Tongue (tissue), 2 donors: ENCODE results near the genes BPIFC, SYN3 and TOM1.

DNA sequence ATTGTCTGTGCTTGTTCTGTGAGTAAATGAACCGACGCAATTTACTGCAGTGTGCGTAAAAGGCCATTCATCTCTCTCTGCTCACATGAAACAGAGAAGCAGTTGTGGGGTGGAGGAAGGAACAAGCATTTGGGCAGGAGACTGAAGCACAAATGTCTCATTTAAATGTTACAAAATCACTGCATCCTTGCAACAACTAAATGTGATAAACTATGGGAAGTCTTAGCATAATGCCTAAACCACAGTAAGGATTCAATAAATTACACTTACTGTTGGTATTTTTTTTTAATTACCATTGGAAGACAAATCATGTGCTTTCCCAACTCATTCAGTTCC lies 21.5 kb upstream of the RFPL2 start:
- RAMPAGE, long total RNA, result no peak

GRCh38 chr22:32464159-32464595 lies at the start of gene BPIFC:
TSS of gene BPIFC (minus strand) at chr22:32464446.
- RAMPAGE, long total RNA, result no peak

DNA sequence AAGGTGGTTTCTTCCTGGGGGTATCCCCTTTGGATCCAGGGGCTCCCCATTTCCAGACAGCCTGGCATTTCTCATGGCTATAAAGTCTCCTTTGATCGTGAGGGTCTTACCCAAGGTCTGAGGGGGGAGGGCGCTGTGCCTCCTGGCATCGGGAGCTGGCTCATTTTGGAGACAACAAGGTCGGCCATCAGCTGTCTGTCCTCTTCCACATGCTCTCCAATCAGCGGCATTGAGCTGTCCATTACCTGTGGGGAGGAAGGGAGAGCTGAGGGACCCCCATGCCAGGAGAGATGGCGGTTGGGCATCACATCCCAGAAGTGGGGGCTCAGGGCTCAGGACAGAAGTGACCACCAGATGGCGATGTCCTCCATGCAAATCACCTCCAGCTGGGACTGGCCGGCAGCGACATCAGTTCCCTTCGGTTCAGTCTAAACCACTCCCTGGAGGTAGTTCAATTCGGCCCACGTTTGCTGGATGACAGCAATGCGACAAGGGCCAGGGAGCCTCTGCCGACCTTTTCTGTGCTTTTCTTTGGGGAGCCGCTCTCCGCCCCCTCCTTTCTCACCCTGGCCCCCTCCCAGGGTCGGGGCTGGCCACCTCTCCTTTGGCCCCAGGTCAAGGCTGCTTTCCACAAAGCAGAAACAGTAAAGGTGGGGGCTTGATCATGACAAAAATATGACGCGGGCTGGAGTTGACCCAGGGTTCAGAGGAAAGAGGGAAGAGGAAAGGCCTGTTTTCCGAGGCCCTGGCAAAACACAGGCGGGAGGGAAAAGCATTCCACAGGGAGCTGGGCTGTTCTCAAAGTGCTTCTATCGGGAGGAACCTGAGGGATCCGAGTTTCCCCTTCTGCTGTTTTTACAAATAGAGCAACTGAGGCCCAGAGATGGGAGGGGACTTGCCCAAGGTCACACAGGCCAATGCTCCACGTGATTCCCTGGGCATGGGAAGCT lies 54.4 kb downstream of the FBXO7 start:
- RAMPAGE, long total RNA, result no peak

- RAMPAGE, long total RNA, result no peak
These were observed 105.3 kb downstream of the FBXO7 start for GRCh38 chr22:32579713-32580512.

GRCh38 chr22:32788820-32789521 lies 12.5 kb upstream of the TIMP3 start:
- RAMPAGE, long total RNA, result no peak

DNA sequence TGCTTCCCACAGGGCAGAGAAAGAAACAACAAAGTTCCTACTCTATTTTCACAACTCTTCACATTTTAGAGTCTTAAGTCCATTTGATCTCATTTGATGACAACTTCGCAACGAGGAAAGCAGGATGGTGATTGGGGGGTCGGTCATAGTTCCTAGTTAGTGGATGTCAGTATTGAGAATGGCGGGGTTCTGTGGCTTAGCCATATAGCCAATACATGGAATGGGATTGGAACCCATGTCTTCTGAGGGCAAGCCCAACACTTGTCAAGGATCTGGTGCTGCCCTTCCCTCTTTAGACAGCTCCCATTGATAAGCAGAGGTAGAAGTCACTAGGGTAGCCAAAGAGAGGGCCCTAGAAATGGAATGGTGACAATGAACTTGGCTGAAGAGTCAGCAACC lies 10.1 kb downstream of the TIMP3 start:
- RAMPAGE, long total RNA, result no peak

- RAMPAGE, long total RNA, result no peak
These were observed 21.7 kb downstream of the TIMP3 start for GRCh38 chr22:32822966-32823774.

- RAMPAGE, long total RNA, result no peak
These were observed 28.3 kb downstream of the TIMP3 start for GRCh38 chr22:32829950-32830149.

GRCh38 chr22:33051817-33052766 lies 6.1 kb downstream of the SYN3 start:
- RAMPAGE, long total RNA, result no peak

DNA sequence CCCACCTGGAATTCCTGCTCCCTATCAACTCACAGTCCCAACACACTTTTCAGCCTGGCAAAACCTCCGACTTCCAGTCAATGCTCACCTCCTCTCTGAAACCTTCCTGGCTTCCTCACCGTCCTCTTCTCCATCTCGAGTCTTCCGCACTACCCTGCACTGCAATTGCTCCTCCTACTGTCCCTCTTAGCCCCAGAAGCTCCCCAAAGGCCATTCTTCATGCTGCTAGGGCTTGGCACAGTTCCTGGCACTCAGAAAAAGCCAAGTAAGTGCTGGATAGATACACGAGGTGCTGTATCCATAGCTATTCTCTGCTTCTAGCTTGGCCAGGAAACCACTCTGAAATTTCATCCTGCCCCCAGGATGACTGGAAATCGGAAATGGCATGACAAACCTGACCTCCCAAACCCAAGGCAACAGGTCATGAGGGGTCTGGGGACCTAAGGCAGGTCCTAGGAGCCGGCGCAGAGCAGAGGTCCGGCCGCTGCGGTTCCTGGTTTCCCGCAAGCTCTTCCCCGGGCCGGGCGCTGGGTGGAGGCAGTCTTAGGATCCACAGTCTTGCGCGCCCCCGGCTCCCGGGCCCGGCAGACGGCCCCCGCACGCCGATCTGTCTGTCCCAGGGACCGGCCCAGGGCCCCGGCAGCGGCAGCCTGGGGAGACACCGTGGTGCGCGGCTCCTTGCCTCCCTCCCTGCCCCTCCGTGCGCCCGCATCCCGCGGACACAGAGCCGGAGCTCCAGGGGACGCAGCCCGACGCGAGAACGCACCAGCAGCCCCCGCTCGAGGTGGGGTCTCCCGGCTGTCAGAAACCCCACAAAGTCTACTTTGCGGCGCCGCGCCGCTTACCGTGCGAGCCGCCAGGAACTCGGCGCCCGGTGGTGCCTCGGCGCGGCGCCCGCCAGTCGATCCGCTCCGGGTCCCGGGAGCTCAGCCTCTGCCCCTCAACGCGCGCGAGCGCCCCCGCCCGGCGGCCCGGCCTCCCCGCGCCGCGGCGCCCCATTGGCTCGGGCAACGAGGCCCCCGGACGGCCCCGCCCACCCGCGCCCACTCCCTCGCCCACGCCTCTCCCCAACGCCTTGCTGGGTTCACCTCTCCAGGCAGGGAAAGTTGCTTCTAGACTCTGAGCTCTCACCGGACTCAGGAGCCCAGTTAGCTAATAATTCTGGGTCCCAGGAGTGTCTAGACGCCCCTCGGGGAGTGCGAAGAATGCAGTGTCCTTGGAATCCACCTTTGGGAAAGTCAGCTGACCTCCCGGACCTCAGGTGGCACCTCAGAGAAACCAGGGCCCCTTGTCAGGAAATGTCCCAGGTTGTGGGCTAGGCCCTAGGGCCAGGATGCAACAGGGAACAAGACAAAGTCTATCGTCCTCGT lies at the start of gene SYN3:
SYN3 (minus strand) TSS at position 935 of the 1,370 bp plus-strand sequence.
- RAMPAGE, long total RNA, result no peak

GRCh38 chr22:33272916-33274054 lies 215.1 kb upstream of the SYN3 start:
- RAMPAGE, long total RNA, result no peak

GRCh38 chr22:33546138-33546684 lies 374.1 kb downstream of the LARGE1 start:
- RAMPAGE, long total RNA, result no peak

GRCh38 chr22:33873756-33874489 lies 46.4 kb downstream of the LARGE1 start:
- RAMPAGE, long total RNA, result no peak

- RAMPAGE, long total RNA, result start-site peak on the plus strand at chr22:35299849-35299903, 535 and 148 reads in 2 replicates
These were observed at the start of gene TOM1 for GRCh38 chr22:35299067-35299952. TSS of gene TOM1 (plus strand) at chr22:35299894.

DNA sequence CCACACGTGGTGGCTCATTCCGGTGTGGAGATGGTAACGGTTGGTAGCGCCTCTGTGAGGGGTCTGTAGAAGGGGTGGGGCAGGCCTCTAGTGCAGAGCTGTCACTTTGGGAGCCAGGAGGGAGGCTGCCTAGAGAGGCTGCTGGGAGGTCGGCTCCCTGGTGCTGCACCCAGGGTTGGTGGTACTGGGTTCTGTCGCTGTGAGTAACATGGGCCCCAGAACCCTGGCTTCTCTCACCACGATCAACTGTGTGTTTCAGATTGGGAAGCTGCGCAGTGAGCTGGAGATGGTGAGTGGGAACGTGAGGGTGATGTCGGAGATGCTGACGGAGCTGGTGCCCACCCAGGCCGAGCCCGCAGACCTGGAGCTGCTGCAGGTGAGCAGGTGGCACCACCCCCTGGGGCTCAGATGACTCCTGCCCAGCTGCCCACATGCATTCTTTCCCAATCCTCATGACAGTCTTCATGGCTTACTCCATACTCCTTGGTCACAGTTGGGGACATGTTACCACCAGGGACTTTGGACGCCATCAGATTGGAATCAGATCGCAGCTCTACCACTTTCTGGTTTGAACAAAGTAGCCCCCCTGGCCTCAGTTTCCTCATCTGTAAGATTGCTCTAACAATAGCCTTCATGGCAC lies 27.4 kb downstream of the TOM1 start:
- RAMPAGE, long total RNA, result no peak

DNA sequence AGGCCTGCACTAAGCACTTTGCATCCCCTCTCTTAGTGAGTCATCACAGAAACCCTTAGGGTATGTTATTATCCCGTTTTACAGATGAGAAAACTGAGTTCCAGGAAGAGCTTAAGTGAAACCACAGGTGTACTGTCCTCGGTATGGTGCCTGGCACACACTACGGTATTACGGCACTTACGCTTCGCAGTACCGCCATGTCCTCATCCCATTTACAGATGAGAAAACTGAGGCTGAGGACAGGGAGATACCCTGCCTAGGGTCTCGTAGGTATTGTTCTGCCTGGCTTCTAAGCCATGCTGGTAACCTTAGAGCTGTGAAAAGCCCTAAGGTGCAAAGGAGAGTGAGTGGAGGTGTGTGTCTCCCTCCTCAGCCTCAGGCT lies 39.8 kb upstream of the HMOX1 start:
- RAMPAGE, long total RNA, result no peak

DNA sequence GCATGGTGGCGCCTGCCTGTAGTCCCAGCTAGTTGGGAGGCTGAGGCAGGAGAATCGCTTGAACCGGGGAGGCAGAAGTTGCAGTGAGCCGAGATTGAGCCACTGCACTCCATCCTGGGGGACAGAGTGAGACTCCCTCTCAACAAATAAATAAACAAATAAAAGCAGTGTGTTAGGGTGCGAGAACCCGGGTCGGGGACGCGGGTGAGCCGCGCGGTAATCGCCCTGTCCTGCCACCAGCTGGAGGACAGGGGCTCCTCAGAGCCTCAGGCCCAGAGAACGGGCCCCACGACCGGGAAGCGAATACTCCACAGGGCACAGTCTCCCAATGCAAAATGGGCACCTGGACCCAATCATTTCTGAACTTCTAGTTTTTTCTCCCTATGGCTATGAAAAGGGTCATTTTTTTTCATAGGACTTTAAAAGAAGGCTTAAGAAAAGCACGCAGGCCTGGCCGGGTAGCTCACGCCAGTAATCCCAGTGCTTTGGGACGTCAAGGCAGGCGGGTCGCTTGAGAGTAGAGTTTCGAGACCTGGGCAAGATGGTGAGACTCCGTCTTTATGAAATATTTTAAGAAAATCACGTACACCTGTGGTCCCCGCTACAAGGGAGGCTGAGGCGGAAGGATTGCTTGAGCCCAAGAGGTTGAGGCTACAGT lies 710 bp upstream of the MCM5 start:
- RAMPAGE, long total RNA, result no peak

GRCh38 chr22:35410922-35411536 lies 11.1 kb downstream of the MCM5 start:
- RAMPAGE, long total RNA, result no peak

GRCh38 chr22:35424592-35425133 lies 24.7 kb downstream of the MCM5 start:
- RAMPAGE, long total RNA, result no peak

GRCh38 chr22:35526999-35527454 lies 13.6 kb upstream of the RASD2 start:
- RAMPAGE, long total RNA, result no peak